Epithelial cell of alveolus of lung (primary cell): ENCODE measurements around the genes SRMS, STMN3 and SAMD10.

DNA sequence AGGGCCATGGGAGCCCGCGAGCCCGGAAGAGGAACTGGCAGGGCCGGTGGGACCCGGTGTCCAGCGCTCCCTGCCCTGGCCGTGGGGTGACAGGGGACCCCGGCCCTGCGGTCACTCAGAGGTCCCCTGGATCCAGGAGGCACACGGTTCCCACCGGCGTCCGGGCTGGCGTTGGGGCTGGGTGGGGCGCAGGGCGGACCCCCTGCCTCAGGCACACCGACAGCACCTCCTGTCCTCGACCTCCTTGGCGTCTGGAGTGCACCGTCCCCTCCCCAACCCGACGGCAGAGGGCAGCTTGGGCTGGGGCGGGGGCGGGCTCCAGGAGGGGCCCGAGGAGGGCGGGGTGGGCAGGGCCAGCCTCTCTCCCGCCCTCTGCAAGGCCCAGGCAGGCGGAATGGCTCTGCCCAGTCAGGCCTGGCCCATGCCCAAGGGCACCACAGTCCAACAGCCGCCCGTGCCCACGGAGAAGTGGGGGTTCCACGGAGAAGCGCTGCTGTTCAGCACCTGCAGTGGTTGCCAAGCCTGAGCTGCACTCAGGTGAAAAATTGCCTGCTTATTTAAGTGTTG is at the start of gene SRMS:
SRMS (minus strand) TSS at position 260 of the 567 bp plus-strand sequence.
- RAMPAGE, long total RNA = no peak
- RRBS = 33% methylated on average over 10 of the region's 33 CpGs

DNA sequence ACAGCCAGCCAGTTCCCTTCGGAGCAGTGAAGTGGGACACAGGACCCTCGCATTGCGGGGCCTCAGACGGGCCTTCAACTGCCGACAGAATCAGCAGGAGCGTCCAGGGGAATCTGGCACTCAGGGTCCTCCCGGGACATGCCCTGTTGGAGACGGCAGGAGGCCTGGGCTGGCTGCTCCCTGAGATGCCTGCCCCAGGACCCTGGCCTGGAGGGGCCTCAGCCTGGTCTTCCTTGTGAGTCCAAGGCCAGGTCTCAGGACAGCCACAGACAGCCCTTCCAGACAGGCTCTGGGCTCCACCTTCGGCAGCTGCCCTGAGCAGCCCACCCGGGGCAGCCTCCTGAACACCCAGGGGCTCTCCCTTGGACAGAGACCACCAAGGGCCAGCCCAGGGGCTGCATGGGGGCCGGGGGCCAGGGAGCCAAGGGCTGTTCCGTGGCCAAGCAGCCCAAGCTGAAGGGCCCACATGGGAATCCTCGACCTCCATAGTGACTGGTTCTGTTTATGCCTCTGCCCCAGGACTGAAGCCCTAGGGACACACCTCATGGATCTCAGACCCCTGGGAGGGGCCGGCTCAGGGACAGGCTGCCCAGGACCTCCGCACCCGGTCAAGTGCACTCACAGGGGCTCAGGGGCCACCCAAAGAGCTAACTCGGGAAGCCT is 14.7 kb upstream of the HELZ2 start:
- RAMPAGE, long total RNA = no peak
- RRBS = 66% methylated on average over 2 of the region's 17 CpGs

DNA sequence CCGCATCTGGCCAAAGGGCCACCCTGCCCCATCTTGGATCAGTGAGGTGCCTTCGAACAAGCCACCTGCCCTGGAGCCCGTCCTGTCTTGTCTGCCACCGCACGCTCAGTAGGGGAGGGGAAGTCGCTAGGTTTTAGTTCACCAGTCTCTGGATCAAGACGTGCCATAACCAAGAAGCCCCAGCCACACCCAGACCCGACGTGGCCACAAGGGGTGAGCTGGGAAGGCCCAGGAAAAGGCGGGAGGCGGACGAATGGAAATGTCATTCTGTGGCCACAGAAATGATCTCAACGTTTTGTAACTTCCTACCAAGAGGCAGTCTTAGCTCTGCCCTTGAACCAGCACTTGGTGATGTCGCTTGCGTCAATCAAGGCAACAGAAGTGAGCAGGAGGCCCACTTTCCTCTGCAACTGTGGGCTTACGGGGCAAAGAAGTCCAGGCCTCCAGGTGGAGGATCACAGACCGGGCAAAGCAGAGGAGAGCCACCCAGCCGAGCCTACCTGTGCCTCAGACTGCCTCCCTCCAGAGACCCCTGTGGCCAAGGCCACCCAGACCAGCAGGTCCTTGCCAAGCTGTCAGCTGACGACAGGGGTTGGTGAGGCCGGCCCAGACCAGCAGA is 14.5 kb downstream of the GMEB2 start:
- RAMPAGE, long total RNA = no peak
- RRBS = no CpG with 5 or more reads among the region's 20 CpGs

GRCh38 chr20:63619180-63619870 is 7.6 kb downstream of the GMEB2 start:
- RAMPAGE, long total RNA = no peak
- RRBS = no CpG with 5 or more reads among the region's 25 CpGs

- RAMPAGE, long total RNA = no peak
- RRBS = no CpG with 5 or more reads among the region's 14 CpGs
Measured at GRCh38 chr20:63635712-63636283, 8.9 kb upstream of the GMEB2 start.

DNA sequence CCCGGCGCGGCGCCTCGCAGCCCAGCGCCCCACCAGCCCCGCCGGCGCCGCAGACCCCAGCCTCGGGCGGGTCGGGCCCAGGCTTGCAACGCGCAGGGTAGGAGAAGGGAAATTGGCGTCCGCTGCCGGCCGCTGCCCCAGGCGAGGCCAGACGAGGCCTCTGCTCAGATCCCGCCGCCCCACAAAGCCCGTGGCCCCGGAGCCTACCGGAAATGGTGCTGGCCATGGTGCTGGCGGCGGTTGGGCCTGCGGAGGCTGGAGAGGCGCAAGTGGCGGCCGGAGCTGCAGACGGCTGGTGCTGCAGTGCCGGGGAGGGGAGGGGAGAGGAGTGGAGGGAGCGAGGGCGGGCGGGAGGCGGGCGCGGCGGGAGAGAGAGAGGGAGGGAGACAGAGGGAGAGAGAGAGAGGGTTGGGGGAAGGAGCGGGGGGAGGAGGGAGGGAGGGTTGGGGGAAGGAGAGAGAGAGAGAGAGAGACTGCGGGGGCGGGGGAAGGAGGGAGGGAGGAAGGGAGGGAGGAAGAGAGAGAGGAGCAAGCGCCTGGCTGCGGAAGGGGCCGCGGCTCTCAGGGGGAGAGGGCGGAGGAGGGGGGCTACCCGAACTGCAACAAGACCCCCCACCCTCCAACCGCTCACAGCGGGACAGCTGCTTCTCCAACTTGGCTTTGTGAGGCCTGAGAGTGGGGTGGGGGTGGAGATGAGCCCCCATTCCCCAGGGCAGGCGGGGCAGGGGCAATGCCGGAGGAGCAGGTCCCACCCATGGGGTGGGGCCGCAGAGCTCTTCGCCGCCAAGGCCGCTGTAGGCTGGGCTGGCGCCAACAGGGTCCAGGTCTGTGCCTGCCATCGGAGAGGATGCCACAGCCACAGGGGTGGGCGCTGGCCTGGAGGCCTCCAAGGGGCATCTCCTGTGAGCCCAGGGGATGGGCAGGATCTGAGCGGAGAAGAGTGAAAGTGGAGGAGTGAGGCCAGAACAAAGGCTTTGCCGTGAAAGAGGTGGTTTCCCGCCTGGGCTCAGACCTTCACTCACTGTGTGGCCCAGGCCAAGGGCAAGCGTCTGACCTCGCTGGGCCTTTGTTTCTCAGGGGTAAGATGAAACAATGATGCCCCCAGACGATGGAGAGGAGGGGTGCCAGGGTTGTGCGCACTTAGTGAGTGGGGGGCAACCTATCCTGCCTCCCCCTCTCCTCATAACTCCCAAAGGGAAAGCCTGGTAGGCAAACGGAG is at the start of gene STMN3:
STMN3 (minus strand) TSS at position 305 of the 1,219 bp plus-strand sequence.
- RAMPAGE, long total RNA = start-site peak on the minus strand centred at position 285 of the sequence, 48 bp wide, 75 and 505 reads in 2 replicates
- RRBS = 1% methylated on average over 30 of the region's 69 CpGs

- RAMPAGE, long total RNA = no peak
- RRBS = 93% methylated on average over 7 of the region's 28 CpGs
Measured at GRCh38 chr20:63685446-63686297, 10.8 kb upstream of the TNFRSF6B start.

DNA sequence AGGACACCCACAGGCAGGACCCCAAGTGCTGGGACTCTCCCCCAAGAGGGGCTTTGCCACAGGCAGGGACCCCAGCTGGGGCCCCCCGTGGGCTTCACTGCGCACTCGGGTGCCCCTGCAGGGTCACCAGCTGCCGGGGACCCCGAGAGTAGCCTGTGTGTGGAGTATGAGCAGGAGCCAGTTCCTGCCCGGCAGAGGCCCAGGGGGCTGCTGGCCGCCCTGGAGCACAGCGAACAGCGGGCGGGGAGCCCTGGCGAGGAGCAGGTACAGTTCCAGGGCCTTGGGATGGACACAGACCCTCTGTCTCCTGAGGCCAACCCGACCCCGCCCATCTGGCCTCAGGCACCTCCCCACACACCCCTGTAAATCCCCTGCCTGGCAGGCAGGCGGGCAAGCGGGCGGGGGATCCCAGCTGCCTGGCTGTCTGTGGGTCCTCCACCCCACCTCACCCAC is 5.7 kb upstream of the TNFRSF6B start:
- RAMPAGE, long total RNA = no peak
- RRBS = 73% methylated on average over 3 of the region's 16 CpGs

GRCh38 chr20:63694397-63695080 is 1.9 kb upstream of the TNFRSF6B start:
- RAMPAGE, long total RNA = no peak
- RRBS = 91% methylated on average over 2 of the region's 27 CpGs

- RAMPAGE, long total RNA = no peak
- RRBS = 26% methylated on average over 6 of the region's 26 CpGs
Measured at GRCh38 chr20:63698792-63699784, 2.6 kb downstream of the TNFRSF6B start.

- RAMPAGE, long total RNA = no peak
- RRBS = 1% methylated on average over 30 of the region's 100 CpGs
Measured at GRCh38 chr20:63829728-63830812, 994 bp downstream of the ZBTB46 start.

GRCh38 chr20:63831994-63832882 is 1.2 kb upstream of the ZBTB46 start:
- RAMPAGE, long total RNA = no peak
- RRBS = 7% methylated on average over 43 of the region's 89 CpGs

DNA sequence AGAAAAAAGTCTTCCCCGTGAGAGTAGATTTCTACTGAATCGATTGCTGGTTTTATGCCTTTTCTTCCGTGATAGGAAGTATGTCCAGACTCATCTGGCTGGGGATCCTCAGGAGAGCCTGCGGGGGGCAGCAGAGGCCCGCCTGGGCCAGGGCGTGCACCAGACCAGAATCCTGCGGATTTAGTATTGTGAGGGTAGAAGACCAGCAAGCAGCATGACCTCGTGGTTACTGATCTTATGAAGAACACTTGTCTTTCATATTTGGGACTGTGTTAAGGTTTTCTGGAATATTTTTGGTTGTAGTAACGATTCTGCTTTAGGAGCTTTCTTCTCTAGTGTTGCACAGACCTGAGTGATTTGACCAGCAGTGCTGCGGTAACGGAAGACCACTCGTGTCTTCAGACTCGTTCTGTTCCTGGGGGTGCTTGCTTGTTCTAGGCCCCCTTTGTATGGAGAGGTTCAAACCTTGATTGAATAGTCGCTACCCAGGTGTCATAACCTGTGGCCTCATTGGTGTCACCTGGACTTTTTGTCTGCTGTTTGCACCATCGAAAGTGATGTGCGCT is 14.9 kb downstream of the DNAJC5 start:
- RAMPAGE, long total RNA = no peak
- RRBS = no CpG with 5 or more reads among the region's 16 CpGs

- RAMPAGE, long total RNA = no peak
- RRBS = no CpG with 5 or more reads among the region's 10 CpGs
Measured at GRCh38 chr20:63917741-63918165, 22.8 kb downstream of the DNAJC5 start.

- RAMPAGE, long total RNA = no peak
- RRBS = 56% methylated on average over 2 of the region's 13 CpGs
Measured at GRCh38 chr20:63950917-63951419, 5.2 kb downstream of the UCKL1 start.

DNA sequence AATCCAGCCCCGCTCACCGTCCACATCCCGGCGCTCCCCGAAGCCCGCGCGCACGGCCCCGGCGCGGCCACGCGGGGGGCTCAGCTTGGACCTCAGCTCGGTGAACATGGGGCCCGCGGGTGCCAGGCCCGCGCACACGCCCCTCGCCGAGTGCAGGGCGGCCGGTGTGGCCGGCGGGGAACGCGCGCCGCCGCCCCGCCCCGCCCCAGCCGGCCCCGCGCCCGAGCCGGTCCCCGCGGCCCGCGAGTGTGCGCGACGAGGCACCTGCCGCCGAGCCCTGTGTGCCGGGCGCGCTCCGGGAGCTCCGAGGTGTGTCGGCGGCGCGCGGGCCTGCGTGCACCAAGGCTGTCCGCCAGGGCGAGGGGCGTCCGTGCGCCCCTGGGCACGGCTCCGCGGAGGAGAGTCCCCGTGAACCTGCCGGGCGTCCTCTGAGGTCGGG is at the start of gene SAMD10:
SAMD10 (minus strand) TSS at position 283 of the 439 bp plus-strand sequence.
- RAMPAGE, long total RNA = no peak
- RRBS = 1% methylated on average over 26 of the region's 70 CpGs

DNA sequence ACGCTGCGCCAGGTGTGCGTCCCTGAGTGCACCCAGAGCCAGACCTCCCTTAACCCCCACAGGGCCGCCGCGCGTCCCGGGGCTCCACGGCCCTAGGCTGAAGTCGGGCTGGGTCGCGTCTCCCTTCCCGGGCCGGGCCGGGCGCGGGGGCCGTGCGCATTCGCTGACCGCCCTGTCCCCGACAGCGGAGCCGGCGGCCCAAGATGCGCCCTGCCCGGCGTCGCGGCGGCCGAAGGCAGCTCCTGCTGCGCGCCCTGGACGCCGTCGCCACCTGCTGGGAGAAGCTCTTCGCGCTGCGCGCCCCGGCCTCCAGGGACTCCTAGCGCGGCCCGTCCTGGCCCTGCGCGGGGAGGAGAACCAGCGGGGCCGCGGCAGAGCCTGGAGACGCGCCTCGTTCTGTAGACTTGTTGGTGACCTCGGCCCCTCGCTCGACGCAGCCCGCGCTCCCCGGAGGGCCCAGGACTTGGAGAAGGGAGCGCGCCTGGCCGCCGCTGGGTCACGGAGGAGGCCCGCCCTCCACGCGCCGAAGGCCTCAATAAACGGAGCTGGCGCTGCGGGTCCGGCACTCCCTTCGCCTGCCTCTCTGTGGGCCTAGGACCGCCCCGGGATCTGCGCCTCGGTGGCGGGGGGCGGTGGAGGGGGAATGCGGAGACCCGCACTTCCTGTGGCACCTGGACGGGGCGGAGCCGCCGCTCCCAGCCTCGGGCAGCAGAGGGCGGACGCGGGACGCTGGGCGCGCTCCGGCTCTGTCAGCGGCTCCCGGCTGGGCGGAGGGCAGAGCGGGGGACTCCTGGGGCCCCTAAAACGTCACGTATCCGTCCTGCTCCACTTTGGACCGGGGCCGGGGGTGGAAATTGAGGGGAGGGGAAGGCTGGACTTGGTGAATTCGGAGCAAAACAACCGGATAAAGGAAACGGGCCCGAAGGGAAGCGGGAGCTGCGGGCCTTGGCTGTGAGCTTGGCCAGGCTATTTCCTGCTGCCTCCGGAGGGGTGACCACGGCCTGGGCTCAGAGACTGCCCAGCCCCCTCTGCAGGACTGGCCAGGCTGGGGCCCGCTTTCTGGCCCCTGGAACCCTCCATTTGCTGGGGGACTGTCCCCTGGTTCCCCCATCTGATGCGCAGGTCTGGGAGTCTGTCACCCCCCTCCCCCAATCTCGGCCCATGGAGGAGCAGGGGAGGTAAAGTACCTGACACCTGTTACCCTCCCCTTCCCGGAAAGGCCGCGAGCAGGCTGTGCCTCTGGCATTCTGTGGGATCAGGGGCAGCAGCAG is 2.9 kb downstream of the C20orf204 start:
- RAMPAGE, long total RNA = no peak
- RRBS = 1% methylated on average over 45 of the region's 117 CpGs

DNA sequence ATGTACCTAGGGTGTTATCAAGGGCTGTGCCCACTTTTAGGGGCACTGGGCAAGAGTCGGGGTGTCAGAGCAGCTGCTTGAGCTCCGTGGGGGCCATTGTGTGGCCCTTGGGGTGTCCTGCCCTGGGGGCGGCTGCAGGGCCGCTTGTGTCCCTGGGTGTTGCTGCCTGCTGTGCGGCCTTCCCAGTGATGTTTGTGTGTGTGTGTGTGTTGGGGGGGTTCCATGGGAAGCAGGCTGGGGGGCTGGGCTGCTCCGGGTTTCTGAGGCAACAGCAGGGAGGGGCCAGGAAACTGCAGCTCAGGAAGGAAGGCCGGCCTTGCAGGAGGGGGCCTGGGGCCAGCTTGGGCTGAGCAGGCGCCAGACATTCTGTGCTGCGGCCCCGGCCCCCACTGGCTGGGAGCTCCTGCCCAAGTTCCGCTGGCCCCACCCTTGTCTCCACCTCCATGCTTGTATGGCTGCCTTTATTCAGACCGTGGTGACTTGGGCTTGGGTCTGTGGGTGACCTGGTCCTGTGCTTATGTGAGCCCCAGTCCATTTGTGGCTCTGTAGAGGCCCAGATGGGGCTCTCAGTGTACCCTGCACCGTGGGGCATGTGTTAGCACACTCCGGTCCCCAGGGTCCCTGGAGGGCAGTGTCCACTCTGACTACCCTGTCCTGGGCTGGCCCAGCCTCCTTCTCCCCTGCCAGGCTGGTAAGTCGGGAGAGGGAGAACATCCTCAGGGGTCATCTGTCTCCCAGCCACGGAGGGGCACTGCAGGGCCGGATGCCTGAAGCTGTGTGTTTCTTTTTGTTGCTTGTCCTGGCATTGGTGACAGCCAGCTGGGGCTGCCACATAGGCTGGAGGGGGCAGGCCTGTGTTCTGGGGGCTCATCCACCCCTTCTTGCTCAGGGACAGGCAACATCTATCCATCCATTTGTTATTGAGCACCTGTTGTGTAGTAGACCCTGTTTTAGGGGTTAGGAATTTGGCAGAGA is 4.6 kb upstream of the SOX18 start:
- RAMPAGE, long total RNA = no peak
- RRBS = 4% methylated on average over 5 of the region's 17 CpGs

- RAMPAGE, long total RNA = no peak
- RRBS = no CpG with 5 or more reads among the region's 10 CpGs
Measured at GRCh38 chr20:64071847-64072356, 7.4 kb downstream of the RGS19 start.

- RAMPAGE, long total RNA = no peak
- RRBS = no CpG with 5 or more reads among the region's 11 CpGs
Measured at GRCh38 chr20:64076980-64077704, 2.2 kb downstream of the RGS19 start.